Mammary microvascular endothelial cell (primary cell): ENCODE data around the genes TXNRD3 and KBTBD12.

GRCh38 chr3:126466598-126467299 is 8.9 kb downstream of the ZXDC start:
- RAMPAGE, long total RNA: no peak

DNA sequence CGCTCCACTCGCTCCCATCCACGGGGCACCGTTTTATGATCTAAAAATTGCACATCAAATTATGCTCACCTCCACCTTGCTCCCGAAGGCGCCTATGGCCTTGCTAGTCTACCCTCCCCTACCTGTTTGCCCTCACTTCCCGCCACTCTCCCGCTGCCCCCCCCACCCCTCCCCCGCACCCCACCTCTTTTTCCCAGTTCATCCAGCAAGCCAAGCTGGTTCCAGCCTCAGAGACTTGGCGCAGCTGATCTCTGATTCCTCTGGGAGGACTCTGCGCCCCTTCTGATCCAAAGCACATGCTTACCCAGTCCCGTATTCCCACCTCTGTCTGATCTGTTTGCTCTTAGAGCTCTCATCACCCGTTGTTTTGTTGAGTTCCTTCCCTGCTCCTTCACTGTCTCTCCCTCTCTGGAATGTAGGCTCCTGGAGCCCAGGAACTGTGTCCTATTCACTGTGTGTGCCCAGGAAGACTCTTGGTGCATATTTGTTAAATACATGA is 1.2 kb upstream of the ZXDC start:
- RAMPAGE, long total RNA: no peak

DNA sequence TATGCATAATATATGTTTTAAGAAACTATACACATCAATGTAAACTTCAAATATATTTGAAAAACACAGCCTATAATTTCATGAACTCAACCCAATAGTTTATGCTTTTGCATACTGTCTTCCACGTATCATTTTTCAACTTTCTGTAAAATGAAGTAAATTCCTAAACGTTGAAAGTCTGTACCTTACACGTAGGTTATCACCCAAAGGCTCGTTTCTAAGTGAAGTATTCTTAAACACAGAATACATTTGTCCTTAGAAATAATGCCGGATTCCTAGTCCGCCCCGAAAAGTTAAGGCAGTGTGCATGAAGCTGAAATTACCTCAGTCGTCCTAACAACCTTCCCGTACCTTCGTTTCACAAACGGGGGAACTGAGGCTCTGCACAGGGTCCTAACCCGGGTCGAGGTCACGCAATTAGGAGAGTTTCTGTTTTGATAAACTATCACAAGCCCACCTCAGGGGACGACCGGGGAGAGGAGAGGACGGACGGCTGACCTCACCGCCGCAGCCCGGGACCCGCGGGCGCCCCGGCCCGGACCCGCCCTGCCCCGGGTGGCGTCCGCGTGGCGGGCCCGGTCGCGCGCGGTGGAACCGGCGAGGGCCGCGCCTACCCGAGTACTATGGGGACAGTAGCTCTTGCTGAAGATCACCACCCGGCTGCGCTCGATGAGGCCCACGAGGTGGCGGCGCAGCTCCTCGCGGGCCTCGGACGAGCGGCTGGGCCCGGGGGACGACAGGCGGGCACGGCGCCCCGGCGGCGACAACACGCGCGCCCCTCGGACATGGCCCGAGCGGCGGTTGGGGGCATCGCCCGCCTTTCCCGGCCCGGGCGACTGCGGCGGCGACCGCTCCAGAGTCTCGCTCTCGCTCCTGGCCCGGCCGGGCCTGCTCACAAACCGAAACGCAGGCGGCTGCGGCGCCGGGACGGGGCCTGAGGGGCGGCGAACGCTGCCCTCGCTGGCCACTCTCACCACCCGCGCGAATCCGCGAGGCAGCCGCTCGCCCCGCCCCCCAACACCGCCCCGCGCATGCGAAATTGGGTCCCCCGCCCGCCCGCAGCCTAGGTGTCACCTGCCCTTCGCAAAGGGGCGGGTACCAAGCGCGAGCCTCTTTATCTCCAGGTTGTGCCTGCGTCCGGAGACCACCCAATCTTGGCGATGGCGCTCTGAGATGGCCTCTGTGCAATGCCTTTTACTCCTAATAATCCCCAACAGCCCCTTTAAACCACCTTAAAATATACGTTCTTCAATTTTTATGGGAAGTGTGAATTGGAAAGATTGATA is at the start of gene TXNRD3:
Gene TXNRD3, minus strand, starts transcription at position 991 of the 1,286 bp plus-strand sequence.
- RAMPAGE, long total RNA: no peak

- RAMPAGE, long total RNA: no peak
These were observed 54.5 kb downstream of the PLXNA1 start for GRCh38 chr3:127037122-127038061.

DNA sequence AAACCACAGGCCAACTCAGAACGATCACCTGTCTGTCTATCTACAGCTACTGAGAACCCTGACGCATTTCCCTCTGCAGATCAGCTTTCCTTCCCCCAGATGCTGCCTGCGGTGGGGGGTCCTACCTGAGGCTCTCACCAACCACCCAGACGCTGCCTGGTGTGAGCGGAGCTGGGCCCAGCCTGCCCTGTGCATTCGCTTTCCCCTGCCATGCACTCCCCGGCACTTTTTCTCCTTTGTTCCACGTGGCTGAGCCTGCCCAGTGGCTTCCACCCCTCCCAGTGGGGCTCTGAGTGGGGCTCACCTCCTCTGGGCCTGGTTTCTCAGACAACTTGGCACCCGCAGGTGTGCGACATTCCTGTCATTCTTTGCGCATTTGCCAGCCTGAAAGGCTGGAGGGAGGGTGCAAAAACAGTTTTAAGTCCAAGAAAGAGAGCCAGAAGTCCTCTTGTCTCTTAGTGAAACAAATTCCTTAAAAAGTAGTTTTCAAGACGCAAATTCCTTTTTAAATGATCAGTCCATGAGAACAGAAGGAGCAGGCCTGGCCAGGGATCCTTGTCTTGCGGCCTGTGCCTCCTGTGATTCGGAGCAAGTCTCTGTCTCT is 60.4 kb downstream of the PLXNA1 start:
- RAMPAGE, long total RNA: no peak

GRCh38 chr3:127223962-127224549 is 31.1 kb downstream of the PRR23E start:
- RAMPAGE, long total RNA: no peak

GRCh38 chr3:127547258-127548443 is 42.9 kb downstream of the TPRA1 start:
- RAMPAGE, long total RNA: no peak

DNA sequence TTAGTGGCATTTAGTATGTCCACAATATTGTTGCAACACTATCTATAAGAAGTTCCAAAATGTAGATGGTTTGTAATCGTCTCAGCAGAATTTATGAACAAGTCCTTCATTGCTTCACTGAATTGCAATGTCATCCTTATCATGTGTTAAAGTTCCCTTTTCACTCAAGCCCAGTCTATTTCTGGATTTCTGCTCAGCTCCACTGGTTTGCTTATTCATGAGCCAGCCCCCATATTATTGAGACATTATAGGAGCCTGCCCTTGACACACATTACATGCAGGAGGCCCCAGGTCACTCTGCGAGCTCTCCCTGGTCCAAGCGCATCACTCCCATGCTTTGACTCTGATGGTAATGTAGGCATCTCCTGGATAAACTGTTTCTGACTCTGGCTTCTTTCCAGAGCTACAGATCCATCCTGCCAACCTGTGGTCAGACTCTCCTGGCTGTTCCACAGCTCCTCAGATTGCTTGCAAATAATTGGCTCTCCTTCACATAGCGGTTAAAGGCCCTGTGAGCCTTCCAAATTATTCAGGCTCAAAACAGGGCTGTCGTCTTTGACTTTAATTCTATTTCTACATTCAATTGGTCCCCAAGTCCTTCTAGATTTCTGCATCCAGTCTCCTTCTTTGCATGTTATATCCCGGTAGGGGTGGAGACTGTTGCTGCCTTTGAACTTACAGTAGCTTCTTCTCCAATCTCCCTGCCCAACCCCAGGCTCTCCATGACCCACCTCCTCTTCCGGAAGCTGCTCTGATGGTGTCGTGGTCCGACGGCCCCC is 57.0 kb downstream of the ABTB1 start:
- RAMPAGE, long total RNA: no peak

DNA sequence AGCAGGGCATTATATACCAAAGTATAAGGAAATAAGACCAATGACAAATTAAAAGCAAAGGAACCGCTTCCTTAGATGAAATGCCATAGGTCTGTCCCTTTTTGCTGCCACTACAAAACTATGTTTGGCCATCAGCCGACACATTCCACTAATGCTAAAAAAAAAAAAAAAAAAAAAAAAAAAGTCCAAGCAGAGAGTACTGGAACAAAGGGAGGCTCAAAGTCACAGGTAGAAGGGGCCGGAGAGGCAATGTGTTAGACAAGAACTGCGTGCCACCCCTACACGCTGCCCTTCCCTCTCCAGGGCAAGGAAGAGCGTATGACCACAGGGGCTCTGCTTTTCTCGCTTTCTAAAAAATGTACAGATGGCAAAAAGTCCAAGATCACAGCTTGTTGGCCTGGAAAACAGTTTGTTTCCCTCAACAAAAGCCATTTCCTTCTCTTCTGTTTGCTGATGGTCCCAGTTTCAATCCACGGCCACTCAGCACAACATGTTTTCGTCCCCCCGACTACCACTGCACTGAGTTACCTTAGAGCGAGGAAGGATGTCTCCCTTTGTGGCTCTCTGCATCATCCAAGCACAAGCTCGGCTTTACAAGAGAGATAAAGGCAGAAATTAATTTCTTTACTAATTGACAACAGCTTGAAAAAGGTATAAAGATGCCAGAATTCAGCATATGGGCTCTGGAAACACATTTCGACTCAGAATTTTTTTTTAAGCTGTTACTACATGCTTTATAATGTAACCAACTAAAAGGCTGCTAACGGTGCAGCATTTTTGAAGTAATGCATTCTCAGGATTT is 70.9 kb downstream of the ABTB1 start:
- RAMPAGE, long total RNA: no peak

- RAMPAGE, long total RNA: no peak
These were observed 64.3 kb downstream of the MGLL start for GRCh38 chr3:127757890-127758506.

DNA sequence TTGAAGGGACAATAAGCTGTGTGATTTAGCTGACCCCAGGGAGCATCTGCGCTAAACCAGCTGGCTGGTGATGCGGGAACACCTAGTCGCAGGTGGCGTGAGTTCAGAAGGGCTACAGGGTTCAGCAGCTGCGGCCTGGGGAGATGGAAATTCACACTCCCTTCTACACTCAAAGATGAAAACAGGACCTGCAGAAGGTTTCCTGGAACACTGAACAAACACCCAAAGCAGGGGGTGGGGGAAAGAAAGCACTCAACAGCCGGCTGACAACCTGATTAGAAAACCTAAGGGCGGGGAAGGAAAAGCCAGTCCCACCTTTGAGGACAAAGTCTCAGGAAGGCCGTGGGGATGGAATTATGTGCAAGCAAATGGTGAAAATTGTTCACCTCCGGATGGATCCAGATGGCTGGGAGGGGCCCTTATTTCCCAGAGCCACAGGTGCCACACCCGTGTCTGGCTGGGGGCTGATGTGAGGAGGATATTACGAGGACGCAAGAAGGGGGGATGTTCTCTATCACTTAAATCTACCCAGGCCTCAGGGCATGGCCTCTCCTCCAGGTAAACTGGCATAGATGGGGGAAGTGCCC is 6.1 kb downstream of the MGLL start:
- RAMPAGE, long total RNA: no peak

DNA sequence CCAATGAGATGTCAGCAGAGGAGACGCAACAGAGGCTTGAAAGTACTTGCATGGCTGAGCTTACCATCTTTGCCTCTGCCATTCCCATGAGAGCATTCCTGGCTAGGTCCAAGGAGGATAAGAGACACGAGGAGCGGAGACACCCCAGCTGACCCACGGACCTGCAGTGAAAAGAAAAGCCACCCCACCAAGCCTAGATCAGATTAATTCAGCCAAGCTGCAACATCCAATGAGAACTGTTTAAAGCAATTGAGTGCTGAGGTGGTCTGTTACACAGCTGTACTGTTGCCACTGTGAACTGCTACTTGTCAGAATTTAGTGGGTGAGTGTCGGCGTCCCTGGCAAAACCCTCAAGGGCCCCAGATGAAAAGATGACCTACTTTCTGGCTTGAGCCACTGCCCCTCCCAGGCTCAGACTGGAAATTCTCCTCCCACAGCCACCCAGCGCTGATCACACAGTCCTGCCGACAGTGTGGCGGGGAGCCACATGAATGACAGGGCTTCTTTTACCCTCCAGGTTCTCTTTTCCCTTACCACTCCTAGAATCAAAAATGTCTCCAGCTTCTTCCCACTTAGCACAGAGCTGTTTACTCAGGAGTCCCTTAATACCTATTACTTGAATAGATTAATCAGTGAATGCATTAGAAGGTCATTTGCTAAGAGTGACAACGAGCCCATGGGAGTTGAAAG is 26.4 kb upstream of the KBTBD12 start:
- RAMPAGE, long total RNA: no peak

DNA sequence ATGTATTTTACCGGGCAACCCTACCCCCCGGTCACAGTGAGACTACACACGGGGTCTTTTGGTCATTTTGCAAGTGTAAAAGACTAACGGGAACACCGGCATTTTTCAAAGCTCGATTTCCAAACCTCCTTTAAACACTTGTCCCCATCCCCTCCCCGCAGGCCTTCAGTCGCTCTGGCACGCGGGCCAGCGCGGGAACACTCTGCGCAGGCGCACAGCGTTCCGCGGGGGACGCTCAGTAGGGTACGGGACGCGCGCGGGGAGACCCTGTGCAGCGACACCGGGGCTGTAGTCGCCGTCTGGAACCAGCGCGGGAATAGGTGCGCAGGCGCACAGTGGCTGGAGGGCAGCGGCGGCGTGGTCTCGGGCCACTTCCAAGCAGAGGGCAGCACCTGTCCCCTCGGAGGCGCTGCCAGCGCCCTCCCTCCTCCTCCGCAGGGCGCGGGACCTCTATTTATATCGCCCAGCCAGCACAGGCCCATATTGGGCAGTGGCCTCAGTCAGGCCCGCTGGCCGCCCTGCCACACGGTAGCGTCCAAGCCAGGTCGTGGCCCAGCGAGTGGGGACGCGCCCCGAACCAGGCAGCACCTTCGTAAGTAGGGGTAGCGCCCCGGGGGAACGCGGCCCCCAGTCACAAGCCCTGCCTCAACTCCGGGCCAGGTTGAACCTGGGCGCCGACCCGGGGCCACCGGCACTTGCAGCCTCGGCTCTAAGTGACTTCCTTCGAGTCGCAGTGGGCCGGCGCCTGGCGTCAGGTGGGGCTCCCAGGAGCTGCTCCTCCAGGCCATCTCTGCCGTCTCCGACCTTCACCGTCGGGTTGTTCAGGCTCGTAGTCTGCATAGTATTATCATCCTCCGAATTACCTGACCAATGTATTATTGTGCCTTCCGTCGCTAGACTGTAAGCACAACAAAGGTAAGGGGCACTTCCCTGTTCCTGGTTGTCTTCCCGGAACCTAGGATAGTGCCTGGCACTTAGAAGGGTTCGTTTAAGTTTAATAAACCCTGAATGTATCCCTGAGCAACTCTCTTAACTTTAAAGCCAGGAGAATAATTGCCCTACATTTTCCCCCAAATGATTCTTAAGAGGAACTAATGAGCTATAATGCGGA is at the start of gene KBTBD12:
Gene KBTBD12, plus strand, starts transcription at position 238 of the 1,111 bp plus-strand sequence.
- RAMPAGE, long total RNA: no peak

DNA sequence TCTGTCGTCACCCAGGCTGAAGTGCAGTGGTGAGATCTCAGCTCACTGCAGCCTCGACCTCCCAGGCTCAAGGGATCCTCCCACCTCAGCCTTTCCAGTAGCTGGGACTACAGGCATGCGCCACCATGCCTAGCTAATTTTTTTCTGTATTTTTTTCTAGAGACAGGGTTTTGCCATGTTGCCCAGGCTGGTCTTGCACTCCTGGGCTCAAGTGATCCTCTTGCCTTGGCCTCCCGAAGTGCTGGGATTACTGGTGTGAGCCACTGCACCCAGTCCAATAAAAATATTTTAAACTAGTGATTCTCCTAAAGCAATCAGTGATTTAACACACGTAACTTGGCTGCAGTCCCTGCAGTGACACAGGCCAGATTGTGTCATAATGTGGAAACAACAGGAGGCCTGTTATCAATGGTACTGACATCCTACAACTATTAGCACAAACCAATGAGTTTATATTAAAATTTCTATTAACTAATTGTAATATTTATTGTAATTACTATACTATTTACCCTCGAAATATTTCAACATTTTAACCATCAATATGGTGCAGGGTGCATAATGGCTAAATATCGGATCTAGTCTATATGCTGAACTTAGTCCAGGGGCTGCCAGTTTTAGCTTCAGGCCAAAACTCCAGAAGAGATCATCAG is 1.7 kb upstream of the SEC61A1 start:
- RAMPAGE, long total RNA: no peak

GRCh38 chr3:128067178-128067769 is 15.0 kb downstream of the SEC61A1 start:
- RAMPAGE, long total RNA: no peak

GRCh38 chr3:128071316-128071993 is 19.2 kb downstream of the SEC61A1 start:
- RAMPAGE, long total RNA: no peak

DNA sequence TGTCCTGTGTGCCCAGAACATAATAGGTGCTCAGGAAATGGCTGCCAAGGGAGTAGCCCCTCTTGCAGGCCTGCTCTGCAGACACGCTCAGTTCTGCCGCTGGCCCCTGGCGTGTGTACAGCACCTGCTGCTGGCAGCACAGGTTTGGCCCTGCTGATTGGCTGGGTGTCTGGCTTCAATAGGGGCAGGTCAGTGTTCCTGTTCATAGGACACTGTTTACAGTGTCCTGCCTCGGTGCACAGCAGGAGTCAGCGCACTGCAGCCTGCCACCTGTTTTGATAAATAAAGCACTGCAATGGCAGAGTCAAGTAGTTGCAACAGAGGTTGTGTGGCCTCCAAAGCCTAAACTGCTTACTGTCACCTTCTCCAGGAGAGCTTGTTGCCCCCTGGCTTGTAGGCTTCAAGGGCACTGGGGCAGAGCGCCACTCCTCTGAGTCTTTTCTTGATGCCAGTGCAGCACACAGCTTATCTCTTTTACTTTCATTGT is 146.8 kb downstream of the DNAJB8 start:
- RAMPAGE, long total RNA: no peak

DNA sequence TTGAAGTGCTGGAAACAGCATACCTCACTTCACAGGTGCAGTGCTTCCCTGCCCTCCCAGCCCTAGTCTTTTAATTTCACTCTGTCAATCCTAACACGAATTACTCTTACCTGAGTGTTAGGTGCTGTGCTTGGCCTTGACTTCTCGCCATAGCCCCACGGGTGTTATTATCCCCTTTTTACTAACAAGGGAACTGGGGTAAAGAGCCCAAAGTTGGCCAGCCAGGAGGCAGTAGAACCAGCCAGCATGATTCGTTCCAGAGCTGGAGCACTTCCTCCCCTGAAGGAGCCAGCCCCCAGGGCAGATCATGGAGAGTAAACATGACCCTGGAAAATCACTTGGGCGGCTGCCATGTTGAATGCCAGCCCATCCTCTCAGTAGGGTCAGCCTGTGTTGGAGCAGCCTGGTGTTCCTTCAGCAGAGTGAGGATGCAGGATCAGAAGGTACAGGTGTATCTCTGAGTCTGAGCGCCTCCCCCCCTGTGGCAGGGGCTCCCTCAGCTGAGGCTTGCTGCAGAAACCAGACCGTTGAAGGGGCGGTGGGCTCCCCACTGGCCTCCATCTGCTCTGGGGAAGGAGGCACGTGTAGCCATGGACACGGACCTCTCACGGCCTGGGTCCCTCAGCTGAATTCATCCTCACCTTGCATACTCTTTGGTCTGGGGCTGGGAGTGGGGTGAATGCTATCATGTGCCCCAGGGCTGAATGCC is 143.1 kb downstream of the DNAJB8 start:
- RAMPAGE, long total RNA: no peak

- RAMPAGE, long total RNA: no peak
These were observed 12.8 kb downstream of the GATA2 start for GRCh38 chr3:128480007-128480790.

DNA sequence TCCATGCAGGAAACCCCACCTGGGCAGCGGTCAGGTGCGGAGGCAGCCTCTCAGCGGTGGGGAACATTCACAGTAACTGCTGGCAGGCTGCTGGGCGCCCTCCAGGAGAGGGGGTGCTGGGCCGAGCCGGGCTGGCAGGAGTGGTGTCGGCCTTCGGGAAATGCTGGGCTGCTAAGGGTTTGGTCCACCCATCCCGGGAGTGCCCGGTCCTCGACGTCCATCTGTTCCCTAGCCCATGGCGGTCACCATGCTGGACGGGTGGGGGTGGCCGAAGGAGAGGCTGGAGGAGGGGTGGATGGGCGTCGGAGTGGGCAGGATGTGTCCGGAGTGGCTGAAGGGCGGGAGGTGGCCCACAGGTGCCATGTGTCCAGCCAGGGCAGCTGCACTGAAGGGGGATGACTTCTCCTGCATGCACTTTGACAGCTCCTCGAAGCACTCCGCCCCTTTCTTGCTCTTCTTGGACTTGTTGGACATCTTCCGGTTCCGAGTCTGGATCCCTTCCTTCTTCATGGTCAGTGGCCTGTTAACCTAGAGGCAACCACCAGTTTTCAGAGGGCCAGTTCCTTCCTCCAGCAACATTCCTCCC is 12.1 kb downstream of the GATA2 start:
- RAMPAGE, long total RNA: no peak